AG04449 (cell line): Measurements from ENCODE around the genes TFEB and PTK7.

DNA sequence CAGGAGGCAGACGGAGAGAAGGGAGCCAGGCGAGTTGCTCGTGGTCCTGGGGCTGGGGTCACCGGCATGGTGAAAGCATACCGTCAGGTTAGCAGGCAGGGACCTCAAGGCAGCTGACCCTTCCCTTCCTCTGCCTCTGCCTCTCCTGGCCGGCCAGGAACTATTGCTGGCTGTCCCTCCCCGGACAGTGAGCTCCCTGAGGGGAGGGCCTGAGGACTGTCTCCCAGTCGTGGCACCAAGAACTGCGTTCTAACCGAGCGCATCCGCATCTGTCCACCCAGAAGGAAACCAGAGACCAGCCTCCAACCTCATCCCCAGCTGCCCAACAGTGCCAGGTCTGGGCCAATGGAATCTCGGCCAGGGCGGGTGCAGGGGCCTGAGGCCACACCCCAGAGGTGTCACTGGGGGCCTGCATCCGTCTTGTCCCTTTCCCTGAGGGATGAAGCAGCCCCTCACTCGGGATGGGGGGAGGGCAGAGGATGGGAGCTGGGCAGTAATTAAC, 1.8 kb downstream of the TFEB start:
- RRBS = 43% methylated on average over 6 of the region's 16 CpGs

DNA sequence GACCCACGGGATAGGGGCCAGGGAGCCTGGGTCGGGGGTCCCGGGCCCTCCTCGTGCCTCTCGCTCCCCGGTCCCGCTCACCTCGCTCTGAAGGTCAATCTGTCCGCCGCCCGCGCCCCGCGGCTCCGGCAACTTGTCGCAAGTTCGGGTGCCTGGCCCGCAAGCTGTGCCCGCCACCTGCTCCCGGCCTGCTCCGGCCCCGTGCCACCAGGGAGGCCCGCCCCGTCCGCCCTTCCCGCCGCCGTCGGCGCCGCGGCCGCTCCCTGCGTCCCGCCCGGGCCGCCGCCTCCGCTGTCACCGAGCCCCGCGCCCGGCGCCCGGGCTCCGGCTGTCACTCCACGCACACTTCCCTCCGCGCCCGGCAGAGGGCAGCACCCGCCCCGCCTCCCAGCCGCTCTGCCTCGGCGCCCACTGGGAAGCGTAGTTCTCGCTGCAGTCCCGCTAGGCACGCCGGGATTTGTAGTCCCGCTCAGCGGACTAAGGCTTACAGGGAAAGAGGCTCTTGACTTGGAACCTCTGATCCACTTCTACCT, at the start of gene TFEB:
TFEB (minus strand) TSS at position 340 of the 533 bp plus-strand sequence.
- RRBS = 2% methylated on average over 48 of the region's 62 CpGs

GRCh38 chr6:41748226-41748574, 1.0 kb upstream of the PGC start:
- RRBS = no CpG with 5 or more reads among the region's 6 CpGs

DNA sequence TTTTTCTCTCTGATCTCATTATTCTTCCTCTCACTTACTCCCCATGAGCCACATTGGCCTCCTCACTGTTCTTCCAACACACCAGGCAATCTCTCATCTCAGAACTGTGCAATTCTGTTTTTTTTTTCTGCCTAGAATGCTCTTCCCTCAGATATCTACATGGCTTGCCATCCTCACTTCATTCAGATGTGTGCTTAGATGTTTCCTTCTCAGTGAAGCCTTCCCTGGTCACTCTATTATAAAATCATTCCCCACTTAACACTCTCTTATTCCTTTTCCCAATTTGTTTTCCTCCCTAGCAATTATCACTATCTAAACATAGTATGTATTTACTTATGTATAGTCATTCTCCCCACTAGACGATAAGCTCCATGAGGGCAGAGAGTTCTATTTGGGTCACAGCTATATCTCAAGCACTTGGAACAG, 36.6 kb downstream of the USP49 start:
- RRBS = no CpG with 5 or more reads among the region's 1 CpG

DNA sequence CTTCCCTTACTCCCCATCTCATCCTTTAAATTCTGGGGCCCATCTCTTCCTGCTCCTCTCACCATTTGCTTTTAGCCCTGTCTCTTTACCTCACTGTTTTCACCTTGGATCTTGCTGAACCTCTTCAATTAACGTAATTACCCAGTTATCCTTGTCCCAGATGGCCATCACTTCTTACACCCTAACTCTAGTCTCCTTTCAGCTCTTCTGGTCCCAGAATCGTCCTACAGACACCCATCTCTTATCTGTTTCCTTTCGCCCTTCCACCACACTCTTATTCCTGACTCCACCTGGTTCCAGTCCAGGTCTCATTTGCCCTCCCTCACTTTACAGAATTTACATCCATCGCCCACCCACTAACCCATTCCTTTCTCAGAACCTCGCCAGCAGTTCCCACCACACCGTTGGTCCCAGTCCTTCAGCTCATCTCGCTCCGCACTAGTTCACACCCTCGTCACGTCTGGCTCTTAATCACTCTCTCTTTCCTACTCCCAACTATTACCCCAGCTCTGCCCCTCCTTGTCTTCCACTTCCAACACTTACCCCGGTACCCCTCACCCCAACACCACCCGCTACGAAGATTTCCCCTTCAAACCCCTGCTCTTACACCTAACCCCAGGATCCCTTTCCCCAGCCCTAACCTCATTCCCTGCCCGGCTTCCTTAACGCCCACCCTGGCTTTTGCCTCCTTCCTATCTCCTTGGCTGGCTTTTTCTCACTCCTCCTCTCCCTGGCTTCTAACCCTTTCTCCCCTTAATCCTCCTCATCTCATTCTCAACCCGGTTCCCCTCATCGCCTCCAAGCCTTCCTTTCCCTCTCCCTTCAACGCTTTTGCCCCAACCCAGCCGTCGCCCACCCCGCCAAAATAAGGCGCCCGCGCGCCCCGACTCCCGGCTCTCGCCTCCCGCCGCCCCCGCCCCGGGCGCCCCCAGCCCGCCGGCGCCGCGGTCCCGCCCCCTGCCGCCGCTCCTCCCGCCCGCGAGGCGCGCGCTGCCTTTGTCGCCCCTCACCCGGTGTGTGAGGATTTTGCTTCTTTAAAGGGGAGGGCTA, 730 bp downstream of the USP49 start:
- RRBS = under 1% methylated on average over 22 of the region's 49 CpGs

GRCh38 chr6:41921896-41922368, 633 bp downstream of the BYSL start:
- RRBS = no CpG with 5 or more reads among the region's 16 CpGs

GRCh38 chr6:42140767-42142060, 1.2 kb downstream of the C6orf132 start:
- RRBS = no CpG with 5 or more reads among the region's 20 CpGs

DNA sequence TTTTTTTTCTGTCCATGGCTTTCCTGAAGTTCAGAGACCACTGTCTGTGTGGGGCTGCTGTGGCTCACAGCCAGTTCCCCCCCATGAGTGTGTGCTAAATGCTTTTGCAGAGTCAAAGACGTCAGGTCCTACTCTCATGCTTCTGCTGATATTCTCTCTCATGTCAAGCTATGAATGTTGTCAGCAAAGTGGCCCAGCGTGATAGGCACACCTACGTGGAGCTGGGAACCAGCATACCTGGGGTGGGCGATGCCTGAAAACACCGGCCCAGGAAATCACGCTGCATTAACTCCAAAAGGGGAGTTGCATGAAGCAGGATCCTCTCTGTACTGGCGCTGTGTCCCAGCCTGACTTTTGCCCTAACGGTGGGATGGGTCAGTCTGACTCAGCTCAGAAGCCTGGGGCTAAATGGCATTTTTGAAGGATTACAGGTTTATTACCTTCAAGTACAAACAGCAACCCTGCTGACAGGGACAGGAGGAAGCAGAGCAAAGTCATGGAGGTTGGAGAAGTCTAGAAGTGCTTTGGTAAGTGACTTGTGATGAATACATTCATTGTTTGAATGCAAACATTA, 9.0 kb upstream of the MRPS10 start:
- RRBS = no CpG with 5 or more reads among the region's 8 CpGs

GRCh38 chr6:42287287-42287500, 69.5 kb upstream of the MRPS10 start:
- RRBS = no CpG with 5 or more reads among the region's 5 CpGs

GRCh38 chr6:42441457-42441852, 10.3 kb downstream of the TRERF1 start:
- RRBS = no CpG with 5 or more reads among the region's 4 CpGs

GRCh38 chr6:42443685-42444099, 8.0 kb downstream of the TRERF1 start:
- RRBS = no CpG with 5 or more reads among the region's 8 CpGs

- RRBS = no CpG with 5 or more reads among the region's 38 CpGs
These were observed 1.9 kb upstream of the TRERF1 start for GRCh38 chr6:42453415-42454174.

- RRBS = no CpG with 5 or more reads among the region's 5 CpGs
These were observed 64.4 kb downstream of the PRPH2 start for GRCh38 chr6:42657870-42658566.

DNA sequence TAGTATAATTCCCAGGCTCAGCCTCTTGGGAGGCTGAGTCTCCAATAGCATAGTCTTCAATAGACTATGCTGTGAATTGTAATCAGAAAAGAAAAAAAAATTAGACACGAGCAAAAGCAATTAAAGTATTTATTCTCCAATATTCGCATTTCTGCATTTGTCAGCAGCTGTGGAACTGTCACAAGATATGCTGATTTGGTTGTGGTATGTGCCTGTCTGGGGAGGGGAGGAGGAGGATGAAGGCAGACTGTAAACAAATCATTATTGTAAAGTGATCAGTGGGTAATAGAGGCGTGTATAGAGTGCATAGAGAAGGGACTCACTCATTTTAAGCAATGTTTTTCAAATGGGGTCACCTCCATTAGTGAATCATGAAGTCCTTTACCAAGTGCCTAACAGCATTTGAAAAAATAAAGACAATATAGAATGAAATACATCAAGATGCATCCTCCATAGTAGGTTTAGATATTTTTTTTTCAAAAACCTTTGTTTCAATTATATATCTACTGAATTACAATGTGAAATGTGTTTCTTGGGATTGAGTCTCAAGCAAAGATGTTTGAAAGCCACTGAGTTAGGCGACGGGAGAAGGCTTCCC, 10.0 kb upstream of the BICRAL start:
- RRBS = no CpG with 5 or more reads among the region's 5 CpGs

DNA sequence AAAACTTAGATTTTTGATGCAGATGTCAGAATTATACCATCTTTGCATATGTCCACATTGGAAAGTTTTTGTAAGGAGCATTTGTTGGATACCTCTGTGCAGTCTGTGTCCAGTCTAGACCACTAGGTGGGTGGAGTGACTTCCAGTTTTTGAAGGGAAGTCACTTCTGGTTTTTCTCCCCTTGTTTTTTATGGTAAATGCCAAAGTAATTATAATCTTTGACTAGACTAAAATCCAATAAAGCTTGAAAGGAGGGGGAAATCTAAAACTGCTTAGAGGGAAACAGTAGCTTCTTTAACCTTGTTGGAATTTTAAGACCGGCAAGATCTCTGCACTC, 4.3 kb downstream of the BICRAL start:
- RRBS = no CpG with 5 or more reads among the region's 1 CpG

GRCh38 chr6:42795839-42796398, 14.1 kb downstream of the BICRAL start:
- RRBS = no CpG with 5 or more reads among the region's 2 CpGs

DNA sequence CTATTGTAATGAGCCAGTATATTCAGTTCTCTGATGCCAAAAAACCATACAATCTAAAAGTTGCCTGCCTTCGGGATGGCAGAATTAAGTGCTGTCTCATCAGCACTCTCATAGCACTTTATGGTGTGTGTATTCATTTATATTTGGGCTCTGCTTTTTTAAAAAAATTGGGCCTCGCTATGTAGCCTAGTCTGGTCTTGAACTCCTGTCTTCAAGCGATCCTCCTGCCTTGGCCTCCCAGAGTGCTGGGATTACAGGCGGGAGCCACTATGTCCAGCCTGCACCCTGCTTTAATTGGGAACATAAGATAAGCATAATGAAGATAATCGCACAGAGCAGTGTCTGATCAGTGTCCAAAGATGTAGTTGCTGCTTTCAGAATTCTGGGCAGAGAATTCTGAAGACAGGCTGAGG, 22.9 kb downstream of the BICRAL start:
- RRBS = no CpG with 5 or more reads among the region's 5 CpGs

DNA sequence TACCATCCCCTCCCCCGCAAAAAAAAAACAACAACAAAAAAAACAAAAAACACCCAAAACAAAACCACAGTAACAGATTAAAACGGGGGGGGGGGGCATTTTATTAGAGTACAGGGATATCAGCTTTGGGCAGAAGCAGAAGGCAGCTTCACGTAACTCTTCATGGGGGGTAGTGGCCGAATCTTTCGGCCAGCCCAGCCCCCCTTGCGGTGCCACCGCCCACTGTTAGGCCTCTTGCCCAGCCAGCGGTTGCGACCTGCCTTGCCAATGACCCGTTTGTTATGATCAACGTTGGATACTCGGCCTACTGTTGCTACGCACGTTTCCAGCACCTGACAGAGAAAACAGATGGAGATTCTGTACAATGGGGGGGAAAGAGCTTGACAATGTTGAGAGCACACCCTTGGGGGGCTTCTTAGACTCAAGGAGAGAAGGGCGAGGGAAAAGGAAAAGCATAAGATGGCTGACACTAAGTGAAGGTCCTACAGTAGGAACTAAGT, 554 bp upstream of the CUL7 start:
- RRBS = no CpG with 5 or more reads among the region's 15 CpGs

DNA sequence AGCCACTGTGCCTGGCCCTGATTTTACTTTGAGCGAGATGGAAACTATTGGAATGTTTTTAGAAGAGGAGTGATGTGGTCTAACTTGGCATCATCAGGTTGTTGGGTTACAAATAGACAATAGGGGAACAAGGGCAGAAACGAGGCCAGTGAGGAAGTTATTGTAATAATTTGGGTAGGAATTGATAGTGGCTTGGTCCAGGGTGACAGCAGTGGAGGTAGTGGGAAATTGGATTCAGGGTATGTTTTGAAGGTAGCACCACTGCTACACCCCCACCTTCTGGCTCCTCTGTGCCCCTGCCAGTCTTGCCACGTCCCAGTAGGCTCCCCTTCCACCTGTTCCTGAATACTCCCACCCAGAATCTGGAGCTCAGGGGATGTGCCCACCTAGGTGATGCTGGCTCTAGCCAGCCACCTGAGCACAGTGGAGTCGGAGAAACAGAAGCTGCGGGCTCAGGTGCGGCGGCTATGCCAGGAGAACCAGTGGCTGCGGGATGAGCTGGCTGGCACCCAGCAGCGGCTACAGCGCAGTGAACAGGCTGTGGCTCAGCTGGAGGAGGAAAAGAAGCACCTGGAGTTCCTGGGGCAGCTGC, 3.2 kb downstream of the KLC4 start:
- RRBS = no CpG with 5 or more reads among the region's 10 CpGs

GRCh38 chr6:43075781-43076956, at the start of gene PTK7:
Gene PTK7, plus strand, starts transcription at chr6:43076314.
- RRBS = 1% methylated on average over 40 of the region's 102 CpGs